A375 (cell line): ENCODE measurements around a stretch of chr10.

GRCh38 chr10:112144-112671, 23.0 kb upstream of the ZMYND11 start:
- RAMPAGE, long total RNA: no peak

DNA sequence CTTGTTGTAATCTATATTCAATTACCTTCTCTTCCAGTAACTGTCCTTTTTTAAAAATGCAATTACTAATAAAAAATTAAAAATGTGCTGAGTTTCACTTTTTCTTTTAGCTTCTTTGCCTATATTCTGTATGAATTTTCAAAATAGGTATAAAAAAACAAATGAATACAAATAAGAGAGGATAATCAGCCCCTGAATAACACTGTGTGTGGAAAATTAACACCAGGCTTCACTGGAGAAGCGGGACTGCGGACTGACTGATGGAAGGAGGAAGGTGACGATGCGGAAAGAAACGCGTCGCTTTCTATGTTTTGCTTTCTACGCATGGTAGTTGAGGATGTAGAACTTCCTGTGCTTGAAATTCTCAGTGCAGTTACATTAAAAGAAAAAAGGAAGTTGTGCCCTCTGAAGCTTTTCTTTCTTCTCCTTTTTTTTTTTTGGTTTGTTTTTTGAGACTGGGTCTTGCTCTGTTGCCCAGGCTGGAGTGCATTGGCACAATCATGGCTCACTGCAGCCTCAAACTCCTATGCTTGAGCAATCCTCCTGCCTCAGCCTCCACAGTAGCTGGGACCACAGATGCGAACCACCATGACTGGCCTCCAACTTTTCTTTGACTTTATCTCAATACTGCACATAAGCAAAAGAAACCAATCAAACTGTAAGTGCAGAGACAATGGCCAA, 7.4 kb upstream of the ZMYND11 start:
- RAMPAGE, long total RNA: no peak

GRCh38 chr10:293971-294428, 158.7 kb downstream of the ZMYND11 start:
- RAMPAGE, long total RNA: no peak

DNA sequence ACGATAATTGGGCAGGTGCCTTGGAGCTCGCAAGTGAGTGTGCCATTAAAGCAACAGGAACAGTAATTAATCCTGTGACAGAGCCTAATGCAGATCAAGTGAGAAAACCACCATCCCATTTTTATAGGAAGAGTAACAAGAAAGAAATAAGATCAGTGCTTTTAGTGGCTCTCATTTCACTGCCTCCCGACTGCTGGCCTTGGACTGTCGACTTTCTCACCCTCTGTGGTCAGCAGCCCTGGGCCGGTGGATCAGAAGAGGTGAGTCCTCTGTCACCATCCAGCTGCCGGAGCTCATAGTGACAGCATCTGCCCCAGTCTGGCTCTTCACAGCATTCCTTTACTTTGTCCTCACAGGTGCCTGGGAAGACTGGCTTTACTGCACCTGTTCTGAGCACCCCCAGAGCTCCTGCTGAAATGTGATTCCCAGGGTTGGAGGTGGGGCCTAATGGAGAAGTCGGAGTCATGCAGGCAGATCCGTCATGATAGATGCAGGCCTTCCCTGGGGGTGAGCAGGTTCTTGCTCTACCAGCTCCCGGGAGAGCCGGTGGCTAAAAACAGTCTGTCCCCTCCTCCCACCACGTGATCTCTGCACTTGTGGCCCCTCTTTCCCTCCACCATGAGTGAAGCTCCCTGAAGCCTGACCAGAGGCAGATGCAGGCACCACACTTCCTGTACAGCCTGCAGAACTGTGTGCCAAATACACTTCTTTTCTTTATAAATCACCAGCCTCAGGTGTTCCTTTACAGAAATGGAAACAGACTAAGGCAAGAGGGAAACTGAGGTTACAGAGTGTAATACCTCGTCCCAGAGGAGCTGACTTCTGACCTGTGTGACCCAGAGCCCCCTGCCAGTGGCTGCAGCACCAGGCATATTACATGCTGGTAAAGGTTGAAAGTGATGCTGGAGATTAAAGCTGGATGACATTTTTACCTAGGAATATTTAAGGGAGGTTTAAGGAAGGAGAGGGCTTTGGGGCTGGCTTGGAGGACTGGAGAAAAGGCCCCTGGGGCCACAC, 171.5 kb downstream of the ZMYND11 start:
- RAMPAGE, long total RNA: no peak

DNA sequence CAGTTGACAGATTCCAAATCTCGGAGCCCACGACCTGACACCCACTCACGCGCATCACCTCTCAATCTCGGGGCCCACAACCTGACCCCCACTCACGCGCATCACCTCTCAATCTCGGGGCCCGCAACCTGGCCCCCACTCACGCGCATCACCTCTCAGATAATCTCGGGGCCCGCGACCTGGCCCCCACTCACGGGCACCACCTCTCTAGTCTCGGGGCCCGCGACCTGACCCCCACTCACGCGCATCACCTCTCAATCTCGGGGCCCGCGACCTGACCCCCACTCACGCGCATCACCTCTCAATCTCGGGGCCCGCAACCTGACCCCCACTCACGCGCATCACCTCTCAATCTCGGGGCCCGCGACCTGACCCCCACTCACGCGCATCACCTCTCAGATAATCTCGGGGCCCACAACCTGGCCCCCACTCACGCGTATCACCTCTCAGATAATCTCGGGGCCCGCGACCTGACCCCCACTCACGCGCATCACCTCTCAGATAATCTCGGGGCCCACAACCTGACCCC, 105.1 kb downstream of the DIP2C start:
- RAMPAGE, long total RNA: no peak

DNA sequence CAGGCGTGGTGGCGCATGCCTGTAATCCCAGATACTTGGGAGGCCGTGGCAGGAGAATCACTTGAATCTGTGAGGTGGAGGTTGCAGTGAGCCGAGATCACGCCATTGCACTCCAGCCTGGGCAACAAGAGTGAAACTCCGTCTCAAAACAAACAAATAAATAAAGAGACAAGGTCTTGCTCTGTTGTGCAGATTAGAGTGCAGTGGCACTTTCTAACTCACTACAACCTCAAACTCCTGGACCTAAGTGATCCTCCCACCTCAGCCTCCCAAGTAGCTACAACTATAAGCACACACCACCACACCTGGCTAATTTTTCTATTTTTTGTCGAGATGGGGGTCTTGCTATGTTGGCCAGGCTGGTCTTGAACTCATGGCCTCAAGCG, 15.0 kb downstream of the LARP4B start:
- RAMPAGE, long total RNA: no peak

- RAMPAGE, long total RNA: no peak
Measured at GRCh38 chr10:932189-932557, 668 bp upstream of the LARP4B start.

GRCh38 chr10:955445-955780, 23.9 kb upstream of the LARP4B start:
- RAMPAGE, long total RNA: no peak

DNA sequence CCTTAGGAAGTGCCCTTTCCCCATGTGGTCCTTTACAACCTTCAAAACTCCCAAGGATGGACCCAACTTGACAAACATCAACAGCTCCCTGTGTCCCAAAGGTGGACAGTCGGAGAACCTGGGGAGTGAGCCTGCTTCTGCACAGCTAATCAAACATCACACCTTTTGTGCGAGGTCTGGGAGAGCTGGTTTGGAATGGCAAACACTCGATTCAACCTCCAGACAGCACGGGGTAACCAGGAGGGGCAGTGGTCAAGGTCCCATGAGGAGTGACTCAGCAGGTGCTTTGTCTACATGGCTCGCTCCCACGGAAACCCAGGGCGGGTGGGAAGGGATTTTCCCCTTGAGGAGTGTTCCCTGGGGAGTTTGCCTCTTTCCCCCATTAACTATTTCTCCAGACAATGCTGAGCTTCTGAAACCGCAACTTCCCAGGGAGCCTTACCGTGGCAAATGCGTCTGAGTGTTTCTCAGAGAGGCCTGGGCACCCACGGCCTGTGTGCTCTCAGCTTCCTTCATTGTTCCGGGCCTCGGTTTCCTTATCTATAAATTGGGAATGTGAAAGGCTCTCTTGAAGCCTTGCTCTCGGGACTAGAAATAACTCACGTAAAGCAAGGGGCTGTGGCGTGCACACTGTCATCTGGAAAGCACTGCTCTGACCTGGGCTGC, 14.1 kb upstream of the GTPBP4 start:
- RAMPAGE, long total RNA: no peak

DNA sequence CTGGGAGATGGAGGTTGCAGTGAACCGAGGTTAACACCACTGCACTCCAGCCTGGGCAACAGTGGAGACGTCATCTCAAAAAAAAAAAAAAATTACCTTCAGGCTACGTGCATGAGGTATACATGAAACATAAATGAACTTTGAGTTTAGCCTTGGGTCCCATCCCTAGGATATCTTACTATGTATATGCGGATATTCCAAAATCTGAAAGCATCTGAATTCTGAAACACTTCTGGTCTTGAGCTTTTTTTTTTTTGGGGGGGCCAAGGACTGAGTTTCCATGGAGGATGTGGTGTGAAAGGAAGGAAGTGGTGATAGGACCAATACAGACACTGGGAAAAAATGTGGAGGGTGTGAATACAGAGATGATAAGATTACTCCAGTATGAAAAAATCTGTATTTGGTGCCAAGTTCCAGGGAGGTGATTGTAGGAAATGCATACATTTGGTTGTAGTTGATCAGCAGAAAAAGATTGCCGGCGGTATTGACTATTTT, 5.6 kb downstream of the WDR37 start:
- RAMPAGE, long total RNA: no peak

DNA sequence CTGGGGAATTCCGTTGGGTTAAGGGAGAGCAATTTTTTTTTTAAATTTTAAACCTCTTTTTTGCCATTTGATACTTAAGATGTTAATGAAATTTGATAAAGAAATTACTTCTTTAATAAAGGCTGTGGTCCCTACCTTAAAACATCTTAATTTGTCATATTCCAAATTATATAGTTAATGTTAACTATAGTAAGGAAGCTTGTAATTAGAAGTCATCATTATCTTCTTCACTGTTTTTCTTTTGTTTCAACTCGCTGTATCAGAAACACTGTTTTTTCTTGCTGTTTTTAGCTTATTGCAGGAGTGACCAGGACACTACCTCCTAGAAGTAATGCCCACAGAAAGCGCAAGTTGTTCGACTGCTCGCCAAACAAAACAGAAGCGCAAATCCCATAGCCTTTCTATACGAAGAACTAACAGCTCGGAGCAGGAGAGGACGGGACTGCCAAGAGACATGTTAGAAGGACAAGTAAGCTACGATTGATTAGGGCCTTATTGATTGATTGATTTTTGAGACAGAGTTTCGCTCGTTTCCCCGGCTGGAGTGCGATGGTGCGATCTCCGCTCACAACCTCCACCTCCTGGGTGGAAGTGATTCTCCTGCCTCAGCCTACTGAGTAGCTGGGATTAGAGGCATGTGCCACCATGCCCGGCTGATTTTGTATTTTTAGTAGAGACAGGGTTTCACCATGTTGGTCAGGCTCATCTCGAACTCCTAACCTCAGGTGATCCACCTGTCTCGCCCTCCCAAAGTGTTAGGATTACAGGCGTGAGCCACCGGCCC, 15.8 kb downstream of the WDR37 start:
- RAMPAGE, long total RNA: no peak

DNA sequence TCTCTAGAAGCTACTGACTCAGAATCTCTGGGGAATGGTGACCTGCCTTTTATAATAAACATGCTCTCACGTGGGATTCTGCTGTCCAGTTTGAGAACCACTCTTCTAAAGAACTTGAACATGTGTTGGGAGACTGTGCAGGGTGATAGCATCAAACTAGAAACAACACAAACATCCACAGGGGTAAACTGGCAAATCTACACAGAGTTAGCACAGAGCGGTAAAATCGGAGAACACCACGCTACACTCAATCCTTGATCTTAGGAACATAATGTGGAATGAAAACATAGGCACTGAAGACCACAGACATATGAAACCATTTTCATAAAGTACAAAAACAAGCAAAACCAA, 79.1 kb downstream of the WDR37 start:
- RAMPAGE, long total RNA: no peak

GRCh38 chr10:1360420-1361228, 304.4 kb downstream of the WDR37 start:
- RAMPAGE, long total RNA: no peak

DNA sequence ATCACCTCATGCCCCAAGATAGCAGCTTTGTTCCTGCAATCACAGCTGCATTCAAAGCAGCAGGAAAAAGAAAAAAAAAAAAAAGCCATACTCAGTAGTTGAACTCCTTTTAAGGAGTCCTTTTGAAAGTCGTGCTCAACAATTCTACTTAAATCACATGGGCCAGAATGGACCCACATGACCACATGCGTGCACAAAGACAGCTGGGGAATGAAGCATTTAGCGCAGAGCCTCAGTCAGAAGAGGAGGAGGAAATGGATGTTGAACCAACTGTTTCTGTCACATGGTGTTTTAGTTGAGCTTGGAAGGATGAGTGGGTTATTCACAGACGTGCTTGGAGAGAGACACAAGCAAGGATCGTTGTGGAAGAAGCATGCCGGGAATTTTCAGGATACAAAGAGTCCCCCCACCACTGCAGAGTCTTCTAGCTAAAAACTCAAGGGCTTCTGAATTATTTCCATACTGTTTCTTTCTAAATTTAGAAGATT, 13.0 kb upstream of the PFKP start:
- RAMPAGE, long total RNA: no peak

GRCh38 chr10:3065438-3066052, 1.8 kb upstream of the PFKP start:
- RAMPAGE, long total RNA: no peak

DNA sequence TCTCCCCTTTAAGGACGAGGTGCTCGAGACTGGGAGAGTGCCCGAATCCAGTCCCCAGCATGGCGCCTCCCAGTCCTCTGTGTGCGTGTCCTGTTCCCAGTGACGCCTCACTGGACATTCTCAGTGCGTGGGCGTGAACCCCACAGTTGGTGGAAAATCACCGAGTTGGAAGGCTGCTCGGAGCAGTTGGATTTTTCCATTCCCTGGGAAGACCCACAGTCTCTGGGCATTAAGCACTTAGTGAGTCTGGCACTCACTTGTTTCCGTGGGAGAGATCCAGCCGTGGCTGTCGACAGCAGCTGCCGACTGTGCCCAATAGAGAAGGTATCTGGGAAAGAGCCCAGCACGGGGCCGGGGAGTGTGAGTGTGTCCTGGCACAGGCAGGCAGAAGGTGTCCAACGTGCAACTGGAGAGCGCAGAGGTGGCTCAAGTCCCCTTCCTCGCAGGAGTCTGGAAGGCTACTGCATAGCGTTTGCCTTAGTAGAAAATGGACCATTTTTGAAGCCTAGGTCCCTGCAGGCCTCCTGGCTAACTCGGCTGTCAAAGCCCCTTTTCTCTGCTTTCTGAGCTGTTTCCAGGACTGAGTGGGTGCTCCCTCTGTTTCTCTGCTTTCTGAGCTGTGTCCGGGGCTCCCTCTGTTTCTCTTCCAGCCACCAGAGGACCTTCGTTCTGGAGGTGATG, 37.3 kb downstream of the PFKP start:
- RAMPAGE, long total RNA: no peak

DNA sequence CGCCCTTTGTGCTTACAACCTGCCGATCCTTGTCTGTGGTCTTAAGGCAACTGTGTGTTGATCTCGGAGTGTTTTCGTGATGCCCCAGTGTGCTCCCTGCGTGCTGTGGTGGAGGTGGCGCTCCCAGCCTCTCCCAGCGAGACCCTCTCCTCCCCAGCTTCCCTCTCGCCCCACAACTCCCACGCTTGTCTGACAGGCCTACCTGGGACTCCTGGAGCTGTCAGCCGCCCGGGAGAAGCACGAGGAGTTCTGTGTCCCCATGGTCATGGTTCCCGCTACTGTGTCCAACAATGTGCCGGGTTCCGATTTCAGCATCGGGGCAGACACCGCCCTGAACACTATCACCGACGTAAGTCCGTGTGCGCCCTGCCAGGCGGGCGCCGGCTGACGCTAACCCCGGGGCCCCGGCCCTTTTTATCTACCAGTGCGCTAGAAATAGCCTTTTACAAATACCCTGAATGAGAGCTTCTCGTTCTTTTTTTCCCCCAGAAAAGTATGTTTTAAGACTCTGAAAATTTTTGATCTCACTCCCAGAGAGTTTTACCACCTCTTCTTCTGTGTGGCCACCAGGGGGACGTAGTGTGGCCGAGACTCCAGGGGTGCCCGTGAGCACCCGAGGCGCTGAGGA, 52.5 kb downstream of the PFKP start:
- RAMPAGE, long total RNA: no peak

- RAMPAGE, long total RNA: no peak
Measured at GRCh38 chr10:3424372-3424968, 251.9 kb upstream of the PITRM1 start.

GRCh38 chr10:3482221-3482820, 302.7 kb downstream of the KLF6 start:
- RAMPAGE, long total RNA: no peak

DNA sequence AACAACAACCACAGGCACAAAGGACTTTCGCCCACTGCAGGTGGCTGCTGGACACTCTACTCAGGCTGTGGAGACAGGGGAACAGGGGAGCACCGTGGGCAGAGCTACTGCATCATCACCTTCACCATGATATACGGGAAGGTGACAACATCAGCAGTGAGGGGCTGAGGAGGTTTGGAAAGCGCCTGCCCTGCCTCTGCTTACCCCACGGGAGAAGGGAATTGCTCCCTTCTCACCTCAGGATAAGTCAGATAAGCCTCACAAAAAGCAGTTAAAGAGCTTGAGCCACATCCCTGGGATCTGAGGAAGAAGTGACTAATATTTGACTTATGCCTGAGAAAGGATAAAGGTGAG, 217.6 kb downstream of the KLF6 start:
- RAMPAGE, long total RNA: no peak